Retinal pigment epithelial cell (primary cell): ENCODE data around the gene TRIM32.

GRCh38 chr9:114332546-114332886 lies 2.8 kb downstream of the ORM2 start:
- RRBS, result no CpG with 5 or more reads among the region's 2 CpGs

GRCh38 chr9:114335214-114335661 lies 5.6 kb downstream of the ORM2 start:
- RRBS, result no CpG with 5 or more reads among the region's 5 CpGs

GRCh38 chr9:114348506-114349580 lies 19.2 kb downstream of the ORM2 start:
- RRBS, result no CpG with 5 or more reads among the region's 19 CpGs

DNA sequence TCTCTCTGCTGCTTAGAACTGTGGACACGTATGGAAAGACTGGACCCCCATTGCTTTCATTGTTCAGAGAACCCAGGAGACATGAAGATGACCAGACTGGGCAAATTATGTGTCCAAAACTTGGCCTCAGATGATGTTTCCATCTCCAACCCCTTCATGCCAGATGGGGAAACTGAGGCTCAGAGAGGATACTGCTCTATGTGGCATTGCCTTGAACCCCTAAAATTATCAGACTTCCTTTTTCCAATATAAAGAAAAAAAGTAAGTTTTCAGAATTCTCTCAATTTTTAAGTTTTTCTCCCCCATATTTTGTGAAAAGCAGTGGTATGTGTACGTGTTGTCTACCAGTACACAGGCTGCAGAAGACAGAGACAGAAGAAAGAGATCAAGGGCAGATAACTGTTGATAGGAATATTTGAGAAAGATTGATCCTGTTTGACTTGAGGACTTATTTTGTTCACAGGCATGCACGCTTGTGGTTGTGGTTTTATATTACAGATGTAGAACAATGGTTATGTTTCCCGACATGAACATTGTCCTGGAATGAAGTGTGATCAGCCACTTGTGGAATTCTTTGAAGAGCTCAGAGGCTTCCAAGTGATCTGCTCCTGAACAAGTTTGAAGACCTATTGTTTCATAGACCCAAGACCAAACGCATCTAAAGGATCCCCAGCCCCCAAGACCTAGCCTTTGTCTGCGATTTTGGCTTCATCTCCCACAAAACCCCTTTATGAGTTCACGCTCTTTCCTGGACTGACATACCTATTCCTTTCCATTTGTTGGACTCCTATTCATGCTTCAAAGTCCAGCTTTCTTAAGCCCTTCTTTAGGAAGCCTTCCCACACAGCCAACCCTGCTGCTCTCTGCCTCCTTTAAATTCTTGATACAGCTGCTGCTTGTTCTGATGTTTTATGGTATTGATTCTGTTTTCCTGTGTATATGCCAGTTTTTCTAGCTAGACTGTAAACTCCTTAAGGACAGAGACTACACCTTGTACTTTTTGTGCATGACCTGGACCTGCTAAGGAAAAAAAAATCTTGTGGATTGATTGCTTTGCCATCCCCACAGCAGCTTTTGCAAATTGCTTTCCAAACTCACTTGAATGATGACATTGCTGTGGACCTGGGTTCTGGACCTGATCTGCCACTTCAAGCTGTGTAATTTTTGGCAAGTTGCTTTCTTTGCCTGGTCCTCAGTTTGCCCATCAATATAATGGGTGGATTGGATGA lies 13.6 kb downstream of the TEX53 start:
- RRBS, result no CpG with 5 or more reads among the region's 7 CpGs

- RRBS, result no CpG with 5 or more reads among the region's 3 CpGs
These were observed 14.9 kb upstream of the TNFSF15 start for GRCh38 chr9:114820818-114821017.

DNA sequence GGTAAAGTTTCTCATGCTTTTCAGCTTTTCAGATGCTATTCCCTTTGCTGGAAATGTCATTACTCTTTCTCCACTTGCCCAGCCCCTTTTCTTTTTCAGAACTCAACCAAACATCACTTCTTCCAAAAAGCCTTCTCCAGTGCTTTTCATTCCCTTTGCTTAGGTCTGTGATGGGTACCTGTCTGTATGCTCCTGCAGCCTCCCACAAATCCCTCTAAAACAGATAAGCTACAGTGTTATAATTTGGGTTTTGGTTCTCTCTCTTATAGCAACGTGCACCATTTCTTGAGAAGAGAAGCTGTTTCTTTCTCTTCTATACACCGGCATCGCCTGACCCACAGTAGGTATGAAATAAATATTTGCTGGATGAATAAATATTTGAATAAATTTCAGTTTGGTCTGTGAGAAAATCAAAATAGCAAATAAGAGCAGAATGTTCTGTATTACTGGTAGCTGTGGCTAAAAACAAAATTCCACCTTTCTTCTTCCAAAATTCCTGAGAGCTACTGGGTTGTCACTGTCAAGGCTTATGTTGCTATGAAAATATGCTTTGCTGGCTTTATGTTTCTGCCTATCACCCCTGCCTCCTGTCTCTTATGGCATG lies 49.1 kb downstream of the TNC start:
- RRBS, result no CpG with 5 or more reads among the region's 3 CpGs

GRCh38 chr9:115118892-115119483 lies 1.0 kb upstream of the TNC start:
- RRBS, result no CpG with 5 or more reads among the region's 10 CpGs

- RRBS, result no CpG with 5 or more reads among the region's 4 CpGs
These were observed 163.9 kb upstream of the TNC start for GRCh38 chr9:115281861-115282346.

DNA sequence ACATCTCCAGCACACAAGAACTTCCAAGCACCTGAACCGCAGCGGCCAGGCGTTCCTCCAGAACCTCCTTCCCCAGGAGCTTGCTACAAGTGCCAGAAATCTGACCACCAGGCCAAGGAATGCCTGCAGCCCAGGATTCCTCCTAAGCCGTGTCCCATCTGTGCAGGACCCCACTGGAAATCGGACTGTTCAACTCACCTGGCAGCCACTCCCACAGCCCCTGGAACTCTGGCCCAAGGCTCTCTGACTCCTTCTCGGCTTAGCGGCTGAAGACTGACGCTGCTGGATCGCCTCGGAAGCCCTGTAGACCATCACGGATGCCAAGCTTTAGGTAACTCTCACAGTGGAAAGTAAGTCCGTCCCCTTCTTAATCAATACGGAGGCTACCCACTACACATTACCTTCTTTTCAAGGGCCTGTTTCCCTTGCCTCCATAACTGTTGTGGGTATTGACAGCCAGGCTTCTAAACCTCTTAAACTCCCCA lies 357.6 kb upstream of the TNC start:
- RRBS, result no CpG with 5 or more reads among the region's 13 CpGs

DNA sequence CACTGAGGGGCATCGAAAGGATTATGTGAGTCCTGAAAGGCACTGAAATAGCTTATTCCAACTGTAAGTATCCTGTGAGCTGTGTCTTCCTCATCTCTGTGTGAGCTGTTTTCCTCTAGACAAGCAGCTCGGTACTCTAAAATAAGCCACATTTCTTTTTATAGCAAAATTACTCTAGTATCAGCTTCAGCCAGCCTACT lies 484.8 kb upstream of the PAPPA start:
- RRBS, result no CpG with 5 or more reads among the region's 2 CpGs

DNA sequence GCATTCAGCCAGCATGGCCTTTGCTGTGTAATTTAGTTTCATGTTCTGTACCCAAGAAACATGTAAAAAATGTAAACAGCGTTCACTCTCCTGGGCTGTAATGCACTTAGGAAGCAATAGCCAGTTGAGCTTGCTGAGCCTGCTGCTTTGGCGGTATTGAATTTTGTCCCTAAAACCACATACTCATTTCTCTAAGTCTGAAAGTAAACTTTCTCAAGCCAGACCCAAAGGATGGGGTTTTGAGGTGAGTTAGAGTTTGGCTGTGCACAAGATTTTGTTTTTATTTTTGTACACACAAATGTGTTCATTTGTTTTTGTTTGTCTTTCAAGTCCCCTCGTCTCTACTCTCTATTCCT lies 158.7 kb downstream of the PAPPA start:
- RRBS, result no CpG with 5 or more reads among the region's 3 CpGs

GRCh38 chr9:116425325-116425732 lies 261.8 kb upstream of the TRIM32 start:
- RRBS, result no CpG with 5 or more reads among the region's 3 CpGs

DNA sequence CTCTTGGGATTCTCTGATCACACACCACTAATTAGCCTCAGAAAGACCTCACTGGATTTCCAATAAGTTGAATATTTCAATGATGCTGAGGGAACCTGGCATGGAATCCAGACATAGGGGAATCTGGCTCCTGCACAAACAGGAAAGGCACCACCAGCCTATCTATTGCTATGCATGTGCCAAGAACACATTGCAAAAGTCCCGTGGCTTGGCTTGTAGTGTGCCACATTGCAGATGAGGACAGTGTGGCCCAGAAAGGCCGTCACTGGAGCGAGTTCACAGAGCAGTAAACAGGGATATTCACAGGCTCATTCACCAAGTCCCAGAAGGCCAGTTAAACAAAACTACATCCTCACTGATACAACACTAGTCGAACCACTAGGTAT lies 39.7 kb upstream of the TRIM32 start:
- RRBS, result no CpG with 5 or more reads among the region's 4 CpGs

GRCh38 chr9:116687039-116688042 lies at the start of gene TRIM32:
Gene TRIM32, plus strand, starts transcription at chr9:116687305.
- RRBS, result 1% methylated on average over 29 of the region's 59 CpGs

DNA sequence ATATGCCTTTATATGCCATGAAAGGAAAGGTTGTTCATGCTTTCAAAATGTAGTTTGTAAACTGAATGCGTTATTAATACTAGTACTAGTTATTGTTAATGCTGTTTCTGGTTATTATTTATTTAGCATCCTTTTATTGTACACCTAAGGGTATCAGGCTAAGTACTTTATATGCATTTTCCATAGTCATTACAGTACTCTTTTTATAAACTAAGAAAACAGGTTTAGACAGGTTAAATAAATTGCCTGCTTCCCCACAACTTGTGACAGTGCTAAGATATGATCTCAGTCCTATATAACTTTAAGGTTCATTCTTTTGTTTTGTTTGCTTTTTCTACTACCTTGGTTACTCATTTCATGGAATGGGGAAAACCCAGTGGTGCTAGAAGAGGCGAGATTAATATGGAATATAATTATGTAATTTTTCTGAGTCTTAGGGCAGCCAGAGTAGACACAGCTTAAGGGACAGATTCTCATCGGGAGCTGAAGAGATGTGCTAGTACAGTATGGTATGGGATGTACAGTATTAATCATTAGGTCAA lies 6.0 kb downstream of the TRIM32 start:
- RRBS, result no CpG with 5 or more reads among the region's 3 CpGs

DNA sequence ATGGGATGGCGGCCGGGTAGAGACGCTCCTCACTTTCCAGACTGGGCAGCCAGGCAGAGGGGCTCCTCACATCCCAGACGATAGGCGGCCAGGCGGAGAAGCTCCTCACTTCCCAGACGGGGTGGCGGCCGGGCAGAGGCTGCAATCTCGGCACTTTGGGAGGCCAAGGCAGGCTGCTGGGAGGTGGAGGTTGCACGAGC lies 153.6 kb downstream of the TRIM32 start:
- RRBS, result no CpG with 5 or more reads among the region's 11 CpGs

- RRBS, result no CpG with 5 or more reads among the region's 5 CpGs
These were observed 14.5 kb downstream of the ASTN2 start for GRCh38 chr9:117400248-117400953.

- RRBS, result no CpG with 5 or more reads among the region's 11 CpGs
These were observed 737 bp upstream of the ASTN2 start for GRCh38 chr9:117415555-117416032.

- RRBS, result no CpG with 5 or more reads among the region's 2 CpGs
These were observed 439.9 kb downstream of the BRINP1 start for GRCh38 chr9:118929405-118929666.